ENCODE measurements around the genes REC8, RIPK3 and CTSG.

- RRBS = no CpG with 5 or more reads among the region's 2 CpGs
Observed at GRCh38 chr14:24164134-24164360, 3.0 kb downstream of the IRF9 start.

DNA sequence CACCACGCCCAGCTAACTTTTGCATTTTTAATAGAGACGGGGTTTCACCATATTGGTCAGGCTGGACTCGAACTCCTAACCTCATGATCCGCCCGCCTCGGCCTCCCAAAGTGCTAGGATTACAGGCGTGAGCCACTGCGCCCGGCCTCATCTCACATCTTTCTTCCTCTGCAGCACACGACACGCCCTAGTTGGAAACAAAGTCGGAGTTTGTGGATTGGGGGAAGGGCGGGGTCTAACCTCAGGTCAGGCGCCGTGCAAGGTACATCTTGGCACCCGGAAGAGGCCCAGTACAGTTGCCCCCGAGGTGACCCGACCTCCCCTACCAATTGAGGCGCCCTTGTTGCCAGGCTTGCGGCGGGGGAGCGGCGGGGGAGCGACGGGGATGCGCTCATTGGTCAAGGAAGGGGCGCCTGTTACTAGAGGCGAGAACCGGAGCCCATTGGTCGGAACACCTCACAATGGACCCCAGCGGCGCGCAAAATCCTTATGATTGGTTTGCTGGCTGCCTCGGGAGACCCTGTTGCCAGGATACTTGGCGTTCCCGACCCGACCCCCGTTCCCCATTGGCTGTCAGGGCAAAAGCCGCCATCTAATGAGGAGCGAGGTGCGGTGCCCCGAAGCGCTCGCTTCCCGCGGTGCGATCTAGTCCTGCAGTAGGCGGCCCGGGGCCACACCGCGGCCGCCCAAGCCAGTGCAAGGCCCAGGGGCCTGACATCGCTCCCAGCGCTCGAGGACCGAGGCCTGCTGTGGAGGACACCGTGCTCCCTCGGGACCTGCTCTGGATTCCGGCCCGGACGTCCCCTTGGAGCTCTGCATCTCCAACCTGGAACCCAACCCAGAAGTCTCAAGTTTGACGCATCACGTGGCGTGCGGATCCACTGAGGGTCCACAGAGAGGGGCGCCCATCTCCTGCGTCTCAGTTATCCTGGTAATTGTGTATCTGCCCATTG is at the start of gene REC8:
TSS of gene REC8 (plus strand) at position 646 of the 953 bp plus-strand sequence.
- RRBS = no CpG with 5 or more reads among the region's 67 CpGs

DNA sequence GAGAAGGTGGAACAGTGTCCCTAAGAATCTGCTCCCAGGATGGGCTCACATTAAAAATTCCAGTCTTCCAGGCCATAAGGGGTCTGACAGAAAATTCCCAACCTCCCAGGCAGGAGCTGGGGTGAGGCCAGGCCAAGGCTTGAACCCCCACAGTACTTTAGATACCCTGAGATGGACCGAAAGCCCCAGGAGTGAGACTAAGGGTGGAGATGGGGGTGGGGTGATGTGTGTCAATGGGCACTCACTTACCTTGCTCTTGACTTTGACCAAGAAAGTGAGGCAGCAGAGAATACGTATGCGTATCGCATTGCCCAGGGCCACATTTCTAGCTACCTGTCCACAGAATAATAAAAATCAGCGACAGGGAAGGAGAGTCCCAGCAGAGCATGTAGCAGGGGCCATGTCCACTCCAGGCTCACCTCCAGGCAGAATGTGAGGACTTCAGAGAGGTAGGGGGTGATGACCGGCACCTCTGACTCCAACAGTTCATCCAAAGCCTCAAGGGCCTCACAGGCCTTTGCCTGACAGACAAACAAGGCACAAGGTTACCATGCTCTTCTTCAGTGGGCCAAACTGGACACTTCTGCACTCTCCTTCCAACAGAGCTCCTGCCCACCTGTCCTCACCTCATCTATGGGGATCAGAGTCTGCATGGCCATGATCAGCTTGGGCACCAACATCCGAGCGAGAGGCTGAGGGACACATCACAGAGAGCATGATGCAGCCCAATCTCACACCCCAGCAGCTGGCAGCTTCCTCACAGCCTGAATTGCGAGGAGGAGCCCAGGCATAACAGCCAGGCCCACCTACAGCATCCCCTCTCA is 1.9 kb downstream of the IPO4 start:
- RRBS = no CpG with 5 or more reads among the region's 9 CpGs

DNA sequence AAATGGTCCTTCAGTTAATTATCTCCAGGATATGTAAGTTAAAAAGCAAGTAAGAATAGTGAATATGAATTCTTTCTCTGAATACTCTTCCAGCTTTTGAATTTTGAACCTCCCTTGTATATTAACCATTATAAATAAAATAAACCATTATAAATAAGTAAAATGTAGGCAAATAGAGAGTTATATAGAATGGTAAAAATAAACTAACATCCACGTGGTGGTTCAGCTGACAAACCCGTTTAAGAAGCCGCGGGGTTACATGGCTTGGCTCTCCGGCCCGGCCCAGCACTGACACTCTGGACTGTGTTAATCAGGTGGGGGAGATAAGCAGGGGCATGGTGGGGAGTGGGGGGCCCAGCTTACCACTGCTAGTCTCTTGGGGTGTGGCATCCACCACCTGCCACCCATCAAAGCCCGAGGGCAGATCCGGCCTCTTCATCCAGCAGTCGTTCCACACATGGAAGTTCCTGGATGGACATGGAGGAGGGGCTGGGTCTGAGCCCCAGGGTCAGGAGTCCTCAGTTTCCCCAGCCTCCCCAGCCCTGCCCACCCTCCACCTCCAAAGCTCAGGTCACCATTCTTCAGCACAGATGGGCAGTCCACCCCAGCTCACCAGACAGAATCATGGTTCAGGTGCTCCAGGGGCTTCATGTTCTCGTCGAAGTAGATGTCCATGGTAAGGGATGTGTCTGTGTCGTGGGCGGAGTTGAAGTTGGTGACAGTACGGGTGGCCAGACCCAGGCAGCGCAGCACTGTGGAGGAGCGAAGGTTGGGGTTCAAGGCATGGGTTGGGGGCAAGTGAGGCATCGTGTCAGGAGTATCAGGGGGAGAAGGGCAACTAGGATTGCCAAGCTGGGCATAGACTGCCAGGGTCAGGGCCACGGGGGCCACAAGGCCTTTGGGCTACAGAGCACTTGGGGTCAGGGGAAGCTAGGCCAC is 4.8 kb downstream of the TGM1 start:
- RRBS = no CpG with 5 or more reads among the region's 18 CpGs

- RRBS = no CpG with 5 or more reads among the region's 5 CpGs
Observed at GRCh38 chr14:24335875-24336387, 1.1 kb upstream of the ADCY4 start.

GRCh38 chr14:24339085-24340179 is at the start of gene RIPK3:
Gene RIPK3 (minus strand): TSS chr14:24339991.
- RRBS = 14% methylated on average over 21 of the region's 62 CpGs

DNA sequence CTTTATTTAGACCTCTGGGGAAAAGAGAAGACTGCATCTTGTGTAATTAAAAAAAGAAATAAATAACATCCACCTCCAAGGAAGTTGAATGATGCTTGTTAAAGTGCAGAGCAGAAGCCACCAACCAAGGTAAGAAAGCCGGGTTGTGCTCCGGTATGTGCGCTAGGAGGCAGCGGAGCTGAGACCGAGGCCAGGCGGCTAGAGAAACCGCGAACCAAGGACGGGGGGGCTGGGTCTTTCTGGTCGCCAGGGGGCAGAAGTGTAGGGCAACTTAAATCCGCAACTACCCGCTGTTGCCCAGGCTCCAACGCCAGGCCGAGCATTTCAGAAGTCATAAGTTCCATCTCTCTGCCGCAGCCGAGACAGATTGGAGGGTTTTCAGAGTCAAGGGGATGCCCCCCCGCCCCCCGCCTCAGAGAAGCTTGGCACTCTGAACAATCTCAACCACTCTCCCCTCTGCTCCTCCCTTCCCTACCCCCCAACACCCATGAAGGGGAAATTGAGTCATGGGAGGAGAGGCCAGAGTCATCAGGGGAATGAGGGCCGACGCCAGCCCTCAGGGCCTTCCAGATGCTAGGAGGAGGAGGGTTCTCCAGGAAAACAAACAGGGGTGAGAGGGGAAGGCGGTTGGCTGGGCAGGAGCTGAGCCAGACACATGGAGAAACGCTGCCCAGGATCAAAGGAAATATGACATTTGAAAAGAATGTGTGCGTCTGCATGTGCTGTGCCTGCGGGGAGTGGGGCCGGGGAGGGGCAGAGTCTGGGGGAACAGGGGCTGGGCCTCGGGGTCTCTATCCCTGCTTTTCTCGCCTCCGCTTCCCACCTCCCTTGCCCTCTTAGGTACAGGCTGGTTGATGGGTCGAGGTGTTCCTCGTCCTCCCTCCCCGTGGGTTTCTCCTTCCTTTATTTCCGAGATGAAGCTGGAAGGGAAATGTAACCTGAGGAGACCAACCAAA is 2.1 kb upstream of the NFATC4 start:
- RRBS = no CpG with 5 or more reads among the region's 32 CpGs

- RRBS = no CpG with 5 or more reads among the region's 17 CpGs
Observed at GRCh38 chr14:24432405-24433581, 3.0 kb downstream of the KHNYN start.

- RRBS = no CpG with 5 or more reads among the region's 2 CpGs
Observed at GRCh38 chr14:24439423-24439813, 3.2 kb downstream of the SDR39U1 start.

DNA sequence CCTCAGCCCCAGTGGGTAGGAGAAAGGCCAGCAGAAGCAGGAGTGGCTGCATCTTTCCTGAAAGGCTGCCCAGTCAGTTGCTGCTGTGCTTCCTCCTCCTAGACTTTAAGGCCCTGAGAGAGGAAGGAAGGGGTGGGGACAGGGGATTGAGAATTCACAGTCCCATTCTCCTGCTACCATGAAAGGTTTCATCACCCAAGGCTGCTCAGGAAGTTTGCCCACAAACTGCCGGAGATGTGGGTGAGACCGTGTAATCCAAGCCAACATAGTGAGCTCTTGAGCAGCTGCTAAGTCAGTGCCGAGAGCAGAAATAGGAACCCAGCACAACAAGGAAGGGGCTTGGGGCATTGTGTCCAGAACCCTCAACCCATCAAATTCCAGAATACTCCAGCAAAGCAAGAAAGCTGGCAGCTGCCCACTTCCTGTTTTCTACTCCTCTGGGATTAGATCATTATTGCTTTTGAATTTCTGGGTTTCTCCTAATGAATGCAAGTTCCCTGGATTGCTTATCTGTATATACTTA is at the start of gene CTSG:
TSS of gene CTSG (minus strand) at position 79 of the 523 bp plus-strand sequence.
- RRBS = no CpG with 5 or more reads among the region's 3 CpGs

- RRBS = no CpG with 5 or more reads among the region's 4 CpGs
Observed at GRCh38 chr14:24607098-24607509, 2.4 kb downstream of the GZMH start.

- RRBS = no CpG with 5 or more reads among the region's 2 CpGs
Observed at GRCh38 chr14:24817322-24817604, 183.3 kb upstream of the GZMB start.

DNA sequence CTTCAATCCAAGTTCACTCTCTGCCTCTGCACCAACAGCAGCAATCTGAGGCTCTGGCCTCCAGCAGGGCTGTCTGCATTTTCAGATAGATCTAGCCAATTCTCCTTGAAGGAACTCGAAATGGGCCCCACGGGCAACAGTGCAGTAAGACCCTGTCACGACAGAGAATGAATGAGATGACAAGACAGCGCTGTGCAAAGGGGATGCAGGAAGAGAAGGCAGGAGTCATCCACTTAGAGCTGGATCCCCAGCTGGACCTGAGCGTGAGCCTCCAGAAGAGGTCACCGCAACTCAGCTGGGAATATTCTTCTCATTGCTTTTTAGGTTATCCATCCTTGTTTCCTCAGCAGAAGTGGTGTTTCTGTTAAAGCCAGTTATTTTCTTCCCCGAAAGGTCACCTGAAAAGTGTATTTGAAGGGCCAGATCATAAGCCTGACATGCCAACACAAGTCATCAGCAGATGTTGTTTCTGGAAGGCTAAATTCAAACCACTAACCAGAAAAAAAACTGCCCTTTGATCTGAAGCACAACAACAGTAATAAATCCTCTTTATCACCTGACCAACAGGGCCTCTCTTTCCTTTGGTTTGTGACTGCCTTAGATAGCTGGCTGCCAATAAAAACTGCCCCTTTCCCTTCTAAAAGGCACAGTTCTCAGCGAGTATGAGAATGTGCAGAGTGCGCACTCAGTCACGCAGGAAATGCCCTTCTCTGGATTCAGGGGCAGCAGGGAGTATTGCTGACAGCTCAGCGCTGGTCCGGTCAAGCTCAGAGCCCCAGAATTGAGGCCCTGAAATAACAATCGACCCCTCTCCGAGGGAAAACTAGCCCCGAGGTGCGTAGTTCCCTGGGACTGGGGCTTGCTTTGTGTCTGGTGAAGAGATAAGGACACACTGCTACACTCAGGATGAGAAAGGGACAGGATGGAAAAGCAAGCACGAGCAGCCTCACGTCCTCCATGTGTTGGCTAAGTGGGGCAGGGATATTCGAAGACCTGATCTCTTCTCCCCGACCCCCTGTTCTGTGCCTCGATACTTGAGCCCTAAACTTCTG is 184.0 kb upstream of the GZMB start:
- RRBS = no CpG with 5 or more reads among the region's 21 CpGs

DNA sequence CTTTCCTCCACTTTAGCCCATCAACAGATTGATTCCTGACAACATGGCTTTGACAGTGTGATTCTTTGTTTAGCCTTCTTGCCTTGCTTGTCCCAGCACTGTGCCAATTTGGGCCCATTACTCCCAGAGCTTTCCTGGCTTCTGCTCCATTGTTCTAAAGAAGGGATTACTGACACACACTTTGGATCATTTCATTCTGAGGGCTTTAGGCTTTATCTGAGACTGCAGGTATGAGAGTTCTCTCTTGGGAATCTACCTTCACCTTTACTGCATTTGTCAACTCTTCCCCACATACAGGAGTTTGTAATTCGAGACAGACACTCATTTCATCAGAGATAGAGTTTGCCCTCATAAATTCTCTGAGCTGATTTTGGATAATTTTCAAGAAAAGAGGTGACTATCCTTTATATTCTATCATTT is 206.4 kb upstream of the GZMB start:
- RRBS = no CpG with 5 or more reads among the region's 1 CpG

DNA sequence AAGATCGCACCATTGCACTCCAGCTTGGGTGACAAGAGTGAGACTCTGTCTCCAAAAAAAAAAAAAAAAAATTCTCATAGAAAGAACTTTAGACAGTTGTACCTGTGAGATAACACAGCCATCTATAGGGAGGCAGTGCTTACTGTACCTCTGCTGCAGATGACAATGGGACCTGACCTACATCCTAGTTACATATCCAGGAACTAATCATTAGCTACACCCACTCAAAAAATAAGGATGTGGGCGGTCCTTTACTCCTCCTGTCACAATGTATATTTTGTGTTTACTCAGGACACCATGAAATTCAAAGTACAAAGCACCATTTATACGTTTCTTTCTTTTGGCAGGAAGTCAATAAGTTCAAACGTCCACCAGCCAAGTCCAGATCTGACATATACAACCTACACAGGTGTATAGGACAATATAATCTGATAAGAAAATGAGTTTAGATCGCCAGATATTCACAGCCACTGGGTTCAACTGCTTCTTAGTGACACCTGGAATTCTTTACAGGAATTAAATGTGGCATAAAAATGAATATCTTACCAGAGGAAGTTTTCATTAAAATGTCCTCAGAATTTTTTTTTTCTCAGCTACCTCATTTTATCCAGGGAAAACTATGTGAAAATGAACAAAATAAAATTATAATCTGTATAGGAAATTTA is 14.7 kb downstream of the STXBP6 start:
- RRBS = no CpG with 5 or more reads among the region's 5 CpGs

GRCh38 chr14:26337299-26337745 is 260.5 kb downstream of the NOVA1 start:
- RRBS = no CpG with 5 or more reads among the region's 2 CpGs

DNA sequence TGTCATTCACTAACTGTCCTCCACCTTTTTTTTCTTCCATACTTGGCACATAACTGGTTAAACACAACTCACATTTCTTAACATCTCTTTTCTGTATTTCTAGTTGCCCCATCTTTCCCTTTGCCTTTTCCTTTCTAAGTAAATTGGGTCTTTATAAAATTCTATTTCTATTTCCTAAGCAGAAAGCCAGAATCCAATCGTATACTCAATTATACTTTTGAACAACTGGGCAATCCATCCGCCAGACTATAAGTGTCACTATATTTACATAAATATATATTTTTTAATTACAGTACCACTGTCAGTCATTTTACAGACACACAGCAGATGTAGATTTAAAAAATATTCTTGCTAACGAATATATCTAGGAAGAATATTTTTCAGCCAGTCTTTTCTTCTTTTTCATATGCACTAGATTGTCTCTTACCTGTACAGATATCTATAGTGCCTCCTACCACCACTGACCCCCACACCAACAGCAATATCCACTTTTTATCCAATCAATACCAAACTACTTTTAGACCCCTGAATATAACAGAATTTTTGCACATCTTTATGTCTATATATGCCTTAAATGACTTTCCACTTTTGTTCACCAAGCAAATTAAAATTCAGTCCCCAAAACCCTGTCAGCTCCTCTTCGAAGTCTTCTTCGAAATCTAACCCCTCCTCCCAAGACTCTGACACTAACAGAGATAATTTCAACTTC is 13.6 kb downstream of the NOVA1 start:
- RRBS = no CpG with 5 or more reads among the region's 5 CpGs

GRCh38 chr14:29629981-29630464 is 297.6 kb downstream of the PRKD1 start:
- RRBS = no CpG with 5 or more reads among the region's 2 CpGs

GRCh38 chr14:29663406-29664039 is 264.1 kb downstream of the PRKD1 start:
- RRBS = no CpG with 5 or more reads among the region's 8 CpGs

DNA sequence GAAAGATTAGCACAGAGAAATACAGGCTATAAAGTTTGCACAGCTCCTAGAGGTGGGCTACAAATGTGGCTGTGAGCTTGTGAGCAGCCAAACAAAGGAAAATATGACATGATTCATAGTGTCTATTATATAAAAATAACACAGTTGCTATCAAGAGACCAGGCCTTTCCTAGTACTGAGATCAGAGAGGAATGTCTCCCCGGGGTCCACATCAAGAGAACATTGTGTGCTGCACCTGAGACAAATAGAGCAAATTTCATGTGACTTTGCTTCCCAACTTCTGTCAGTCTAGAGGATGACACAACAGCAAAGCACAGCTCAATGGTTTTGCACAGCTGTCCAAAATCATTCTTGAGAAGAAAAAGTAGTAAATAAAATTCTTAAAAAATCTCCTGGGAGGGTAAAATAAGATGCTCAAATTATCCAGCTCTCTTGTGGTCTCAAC is 297.5 kb upstream of the PRKD1 start:
- RRBS = no CpG with 5 or more reads among the region's 1 CpG